ENCODE results near the genes RNF13, TSC22D2, EIF2A and ERICH6.

GRCh38 chr3:149589215-149589871 is 68.5 kb downstream of the WWTR1 start:
- PRO-cap, result unidirectional peak, minus-strand start at chr3:149589493
- RAMPAGE, long total RNA, 4 experiments, result no peak in any of the 4 experiments

DNA sequence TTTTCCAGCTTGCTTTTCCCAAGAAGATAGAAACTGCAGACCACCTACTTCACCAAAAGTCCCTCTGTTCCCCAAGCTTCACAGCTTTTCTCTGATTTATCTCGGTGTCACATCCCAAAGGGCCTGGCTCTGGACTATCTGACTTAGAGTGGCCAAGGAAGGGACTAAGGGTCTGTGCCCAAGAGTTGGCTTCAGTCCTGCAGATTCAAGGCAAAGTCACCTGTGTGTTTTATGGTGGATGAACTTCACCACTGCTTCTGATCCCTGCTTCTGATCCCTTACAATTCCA is 1.5 kb downstream of the WWTR1 start:
- PRO-cap, result no peak
- RAMPAGE, long total RNA, 4 experiments, result no peak in any of the 4 experiments

GRCh38 chr3:149659178-149659588 is 1.4 kb upstream of the WWTR1 start:
- PRO-cap, result unidirectional peak, minus-strand start at chr3:149659276
- RAMPAGE, long total RNA, 4 experiments, result no peak in any of the 4 experiments

- PRO-cap, result bidirectional peak, plus-strand start at chr3:149812717, minus-strand start at chr3:149812574; bidirectional peak, plus-strand start at chr3:149813204, minus-strand start at chr3:149812998
- RAMPAGE, long total RNA, 4 experiments, result start-site peak on the plus strand in 4 of 4 experiments, at chr3:149812681-149813265 at its widest, 52 to 2,410 reads per replicate
Observed at GRCh38 chr3:149812101-149813318, at the start of gene RNF13. TSS of gene RNF13 (plus strand) at chr3:149813215.

DNA sequence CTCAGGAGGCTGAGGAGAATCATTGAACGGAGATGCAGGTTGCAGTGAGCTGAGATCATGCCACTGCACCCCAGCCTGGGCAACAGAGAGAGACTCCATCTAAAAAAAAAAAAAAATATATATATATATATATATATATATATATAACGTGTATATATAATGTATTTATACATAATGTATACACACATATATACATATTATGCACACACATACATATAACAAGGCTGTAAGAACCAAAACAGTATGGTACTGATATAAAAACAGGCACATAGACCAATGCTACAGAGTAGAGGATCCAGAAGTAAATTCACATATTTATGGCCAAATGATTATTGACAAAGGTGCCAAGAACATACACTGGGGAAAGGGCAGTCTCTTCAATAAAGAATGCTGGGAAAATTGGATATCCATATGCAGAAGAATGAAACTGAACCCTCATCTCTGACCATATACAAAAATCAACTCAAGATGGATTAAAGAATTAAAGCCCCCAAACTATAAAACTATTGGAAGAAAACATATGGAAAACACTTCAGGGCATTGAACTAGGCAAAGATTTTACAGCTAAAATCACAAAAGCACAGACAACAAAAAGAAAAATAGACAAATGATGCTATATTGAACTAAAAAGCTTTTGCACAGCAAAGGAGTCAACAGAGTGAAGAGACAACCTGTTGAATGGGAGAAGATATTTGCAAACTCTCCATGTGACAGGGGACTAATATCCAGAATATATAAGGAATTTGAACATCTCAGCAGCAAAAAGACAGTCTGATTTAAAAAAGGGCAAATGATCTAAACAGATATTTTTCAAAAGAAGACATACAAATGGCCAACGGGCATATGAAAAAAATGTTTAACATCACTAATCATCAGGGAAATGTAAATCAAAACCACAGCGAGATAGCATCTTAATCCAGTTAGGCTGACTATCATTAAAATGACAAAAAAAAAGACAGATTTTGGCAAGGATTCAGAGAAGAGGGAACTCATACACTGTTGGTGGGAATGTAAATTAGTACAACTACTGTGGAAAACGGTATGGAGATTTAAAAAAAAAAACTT is 47.5 kb downstream of the RNF13 start:
- PRO-cap, result no peak
- RAMPAGE, long total RNA, 4 experiments, result no peak in any of the 4 experiments

DNA sequence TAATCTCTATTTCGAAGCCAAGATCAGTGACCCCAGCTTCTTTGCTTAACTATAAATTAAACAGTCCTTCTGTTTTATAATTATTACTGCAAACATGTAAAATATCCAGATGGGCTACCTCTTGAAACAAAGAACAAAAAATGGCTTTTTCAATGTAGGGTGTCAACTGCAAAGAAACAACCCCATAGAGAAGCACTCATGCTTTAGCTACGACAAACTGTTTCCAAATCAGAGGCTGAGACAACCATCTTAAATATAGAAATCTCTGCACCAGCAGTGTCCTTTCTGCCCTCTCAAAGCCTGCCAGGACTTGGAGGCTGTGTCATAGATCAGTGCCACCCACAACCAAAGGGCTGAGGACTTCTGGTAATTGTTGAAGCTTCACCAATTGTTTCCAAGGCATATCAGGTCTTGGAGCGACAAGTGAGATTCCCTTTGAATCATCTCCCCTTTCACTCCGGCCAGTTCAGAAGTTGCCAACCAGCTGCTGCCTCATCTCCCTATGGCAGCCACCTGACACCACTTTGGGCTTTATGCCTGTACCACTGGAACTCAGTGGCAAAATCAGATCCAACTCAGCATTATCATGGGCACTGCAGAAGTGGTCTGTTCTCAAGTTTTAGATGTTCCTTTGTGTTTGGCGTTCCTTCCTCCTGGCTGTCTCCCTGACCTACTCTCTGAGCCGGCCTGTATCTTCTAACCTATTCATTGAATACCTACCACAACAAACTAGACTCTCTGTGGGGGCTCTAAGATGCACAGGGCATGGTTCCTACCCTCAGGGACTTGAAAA is 90.6 kb upstream of the PFN2 start:
- PRO-cap, result no peak
- RAMPAGE, long total RNA, 4 experiments, result no peak in any of the 4 experiments

DNA sequence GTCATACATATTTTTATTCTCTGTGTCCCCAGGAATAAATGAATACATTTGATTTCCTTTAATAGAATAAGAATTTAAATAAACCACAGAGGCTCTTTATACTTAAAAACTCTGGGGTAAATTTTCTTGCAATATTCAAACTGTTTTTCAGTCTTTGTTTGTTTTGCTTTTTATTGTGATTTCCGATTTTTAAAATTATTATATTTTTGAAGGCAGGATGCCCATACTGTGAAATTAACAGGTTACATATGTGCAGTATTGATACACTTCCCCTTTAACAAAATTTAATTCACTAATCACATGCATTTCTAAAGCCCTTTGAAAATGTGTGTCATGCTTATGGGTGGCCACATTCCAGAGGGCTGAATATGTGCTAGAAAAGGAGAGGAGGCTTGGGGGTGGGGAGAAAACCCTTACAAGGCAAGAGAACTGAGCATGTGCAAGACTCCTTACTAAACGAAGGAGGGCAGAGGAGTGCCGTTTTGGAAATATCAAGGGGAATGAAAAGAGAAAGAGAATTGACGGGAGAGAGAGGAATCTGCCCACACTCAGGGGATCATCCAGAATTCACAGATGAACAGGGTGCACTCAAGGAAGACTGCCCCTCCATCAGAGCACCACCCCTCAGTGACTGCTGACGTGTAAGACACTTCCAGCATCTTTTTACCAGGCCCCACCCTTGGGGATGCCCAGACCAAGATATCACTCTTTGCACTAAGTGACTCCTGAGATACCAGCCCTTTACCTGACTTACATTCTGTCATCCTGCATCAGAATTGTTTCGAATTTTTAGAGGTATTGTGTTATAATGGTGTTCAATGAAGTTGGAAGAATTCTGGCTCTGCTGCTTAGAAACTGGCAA is 38.0 kb upstream of the TSC22D2 start:
- PRO-cap, result unidirectional peak, plus-strand start at position 517 of the sequence
- RAMPAGE, long total RNA, 4 experiments, result no peak in any of the 4 experiments

- PRO-cap, result no peak
- RAMPAGE, long total RNA, 4 experiments, result no peak in any of the 4 experiments
Observed at GRCh38 chr3:150407007-150407589, 1.0 kb upstream of the TSC22D2 start.

DNA sequence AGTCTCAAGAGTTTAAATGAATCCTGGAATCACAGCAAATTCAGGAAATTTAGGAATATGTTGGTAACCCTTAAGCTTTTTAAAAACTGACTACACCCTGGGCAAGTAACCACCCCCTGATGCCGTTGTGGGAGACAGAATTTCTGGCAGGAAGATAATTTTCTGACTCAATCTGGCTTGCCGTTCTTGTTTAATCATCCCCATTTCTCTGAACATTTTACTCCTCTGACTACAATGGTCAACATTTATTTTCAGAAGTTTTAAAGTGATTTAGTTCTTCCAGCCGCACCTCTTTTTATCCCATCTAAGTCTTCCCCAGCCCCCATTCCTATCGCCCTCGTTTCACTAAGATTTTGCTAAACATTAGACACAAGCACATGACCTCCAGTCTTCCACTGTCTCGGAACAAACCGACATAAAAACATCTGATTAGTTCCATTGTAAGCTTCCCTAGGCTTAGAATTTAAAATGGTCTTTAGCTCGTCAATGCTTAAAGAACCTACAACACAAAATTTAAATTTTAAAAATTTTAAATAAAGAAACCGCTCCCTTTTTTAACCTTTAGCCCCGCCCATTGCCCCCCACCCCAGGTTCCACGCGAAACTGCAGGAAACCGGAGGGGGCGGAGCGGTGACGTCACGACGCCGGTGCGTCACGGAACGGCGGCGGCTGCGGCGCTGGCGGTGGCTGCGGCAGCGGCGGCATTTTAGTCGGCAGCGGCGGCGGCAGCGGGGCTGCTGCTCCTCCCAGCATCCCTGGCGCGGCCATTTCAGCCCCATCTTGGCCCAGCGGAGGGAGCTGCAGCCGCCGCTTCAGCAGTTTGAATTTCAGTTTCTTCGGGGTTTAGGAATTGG is at the start of gene TSC22D2:
Gene TSC22D2, plus strand, starts transcription at position 709 of the 854 bp plus-strand sequence.
- PRO-cap, result bidirectional peak, plus-strand start at position 709 of the sequence, minus-strand start at position 347 of the sequence
- RAMPAGE, long total RNA, 4 experiments, result no peak in any of the 4 experiments

GRCh38 chr3:150409507-150410526 is 1.7 kb downstream of the TSC22D2 start:
- PRO-cap, result bidirectional peak, plus-strand start at chr3:150409935, minus-strand start at chr3:150409794; bidirectional peak, plus-strand start at chr3:150410172, minus-strand start at chr3:150410076
- RAMPAGE, long total RNA, 4 experiments, result no peak in any of the 4 experiments

GRCh38 chr3:150458655-150459324 is 50.7 kb downstream of the TSC22D2 start:
- PRO-cap, result no peak
- RAMPAGE, long total RNA, 4 experiments, result no peak in any of the 4 experiments

- PRO-cap, result bidirectional peak, plus-strand start at chr3:150469885, minus-strand start at chr3:150469678
- RAMPAGE, long total RNA, 4 experiments, result no peak in any of the 4 experiments
Observed at GRCh38 chr3:150469455-150470186, 61.5 kb downstream of the TSC22D2 start.

DNA sequence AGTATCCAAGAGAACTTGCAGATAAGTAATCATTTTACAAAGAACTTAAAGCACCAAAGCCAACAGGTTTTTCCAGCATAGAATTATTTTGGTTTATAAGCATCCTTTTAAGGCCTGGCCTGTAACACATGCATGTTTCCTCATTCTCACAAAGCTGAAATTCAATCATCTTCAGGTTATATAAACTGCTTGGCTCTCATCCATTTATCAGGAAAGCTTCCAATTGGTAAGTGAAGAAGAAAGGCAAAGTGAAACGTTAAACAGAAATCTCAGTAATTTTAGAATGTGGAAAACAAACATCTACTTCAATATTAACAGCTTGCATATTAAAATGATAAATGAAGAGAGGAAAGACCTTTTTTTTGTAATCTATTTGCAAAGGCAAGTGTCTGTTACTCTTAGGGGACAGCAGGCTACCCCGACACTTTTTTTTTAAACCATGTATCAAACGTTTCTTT is 1.5 kb downstream of the SERP1 start:
- PRO-cap, result unidirectional peak, plus-strand start at position 275 of the sequence
- RAMPAGE, long total RNA, 4 experiments, result no peak in any of the 4 experiments

GRCh38 chr3:150546577-150546858 is at the start of gene EIF2A:
TSS of gene EIF2A (plus strand) at chr3:150546787.
- PRO-cap, result bidirectional peak, plus-strand start at chr3:150546787, minus-strand start at chr3:150546496
- RAMPAGE, long total RNA, 4 experiments, result start-site peak on the plus strand in 4 of 4 experiments, at chr3:150546769-150546803 at its widest, 276 to 1,910 reads per replicate

DNA sequence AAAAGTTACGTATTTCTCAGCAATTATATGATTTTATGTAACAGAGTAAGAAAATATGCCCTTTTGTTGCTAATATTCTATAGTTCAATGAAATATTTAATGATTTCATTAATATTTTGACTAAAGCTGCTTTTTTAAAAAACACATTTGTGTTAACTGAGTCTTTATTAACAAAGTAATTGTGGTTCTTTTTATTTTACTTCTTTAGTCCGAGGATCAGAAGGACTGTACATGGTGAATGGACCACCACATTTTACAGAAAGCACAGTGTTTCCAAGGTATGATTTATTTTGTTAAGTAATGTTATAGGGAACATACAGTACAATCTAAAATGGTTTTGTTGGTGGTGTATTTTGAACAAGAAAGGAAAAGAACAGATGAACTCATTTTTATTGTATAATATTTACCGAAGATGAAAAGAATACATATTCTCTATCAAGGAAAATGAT is 5.6 kb downstream of the EIF2A start:
- PRO-cap, result no peak
- RAMPAGE, long total RNA, 4 experiments, result no peak in any of the 4 experiments

- PRO-cap, result bidirectional peak, plus-strand start at chr3:150699494, minus-strand start at chr3:150699370
- RAMPAGE, long total RNA, 4 experiments, result no peak in any of the 4 experiments
Observed at GRCh38 chr3:150699135-150699727, 4.5 kb downstream of the ERICH6 start.

DNA sequence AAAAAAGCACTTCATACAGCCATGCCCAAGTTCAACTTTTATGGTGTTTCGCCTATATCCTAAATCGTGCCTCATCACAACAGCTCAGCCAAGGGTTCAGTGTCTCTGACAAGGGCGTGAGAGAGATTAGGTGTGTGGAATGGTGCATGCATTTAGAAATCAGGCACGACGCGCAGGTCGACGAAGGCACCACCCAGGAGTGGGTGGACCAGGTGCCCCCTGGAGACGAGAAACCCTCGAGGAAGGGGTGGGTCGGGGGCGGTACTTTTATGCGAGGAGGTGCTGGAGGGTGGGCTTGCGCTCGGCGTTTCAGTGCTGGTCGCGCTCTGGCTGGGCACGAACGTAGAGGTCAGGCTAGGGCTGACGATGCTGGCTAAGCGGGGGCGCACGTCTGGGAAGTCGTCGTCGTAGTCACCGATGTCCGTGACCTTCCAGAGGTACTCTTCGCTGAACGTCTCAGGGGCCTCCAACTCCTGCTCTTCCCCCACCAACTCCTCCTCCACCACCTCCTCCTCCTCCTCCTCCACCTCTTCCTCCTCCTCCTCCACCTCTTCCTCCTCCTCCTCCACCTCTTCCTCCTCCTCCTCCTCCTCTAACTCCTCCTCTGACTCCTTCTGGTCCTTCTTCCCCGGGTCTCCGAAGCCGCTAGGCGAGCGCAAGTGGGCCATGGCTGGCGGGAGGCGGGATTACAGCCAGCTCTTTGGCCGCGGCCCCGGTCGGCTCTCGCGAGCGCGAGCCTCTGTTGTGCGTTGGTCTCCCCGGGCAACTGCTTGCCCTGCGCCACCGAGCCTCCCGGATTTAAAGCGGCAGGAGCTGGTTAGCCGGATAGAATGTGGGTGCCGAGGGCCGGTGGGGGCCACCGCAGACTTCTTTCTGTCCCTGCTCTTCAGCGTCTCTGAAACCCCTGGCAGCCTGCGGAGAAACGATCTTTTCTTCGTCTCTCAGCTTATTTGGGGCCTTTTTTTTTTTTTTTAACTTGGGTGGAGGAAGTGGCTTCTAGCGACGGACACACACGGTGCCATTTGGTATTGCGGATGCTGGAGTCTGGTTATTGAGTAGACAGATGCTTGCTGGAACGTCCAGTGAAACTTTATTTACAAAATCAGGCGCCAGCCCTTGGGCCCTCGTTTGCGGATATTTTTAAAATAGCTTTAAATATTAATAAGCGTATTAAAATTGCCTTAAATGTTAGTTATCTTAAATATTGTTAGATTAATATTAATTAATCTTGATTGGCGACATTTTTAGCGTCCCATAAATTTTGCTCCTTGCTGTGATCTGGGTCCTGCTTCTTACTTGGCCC is at the start of gene ERICH6:
Gene ERICH6, minus strand, starts transcription at position 690 of the 1,303 bp plus-strand sequence.
- PRO-cap, result bidirectional peak, plus-strand start at position 828 of the sequence, minus-strand start at position 638 of the sequence
- RAMPAGE, long total RNA, 4 experiments, result start-site peak on the plus strand in 3 of 4 experiments, centred at positions 272 to 294 of the sequence, 7 to 27 reads per replicate

- PRO-cap, result no peak
- RAMPAGE, long total RNA, 4 experiments, result no peak in any of the 4 experiments
Observed at GRCh38 chr3:150728923-150729127, 25.1 kb upstream of the ERICH6 start.

DNA sequence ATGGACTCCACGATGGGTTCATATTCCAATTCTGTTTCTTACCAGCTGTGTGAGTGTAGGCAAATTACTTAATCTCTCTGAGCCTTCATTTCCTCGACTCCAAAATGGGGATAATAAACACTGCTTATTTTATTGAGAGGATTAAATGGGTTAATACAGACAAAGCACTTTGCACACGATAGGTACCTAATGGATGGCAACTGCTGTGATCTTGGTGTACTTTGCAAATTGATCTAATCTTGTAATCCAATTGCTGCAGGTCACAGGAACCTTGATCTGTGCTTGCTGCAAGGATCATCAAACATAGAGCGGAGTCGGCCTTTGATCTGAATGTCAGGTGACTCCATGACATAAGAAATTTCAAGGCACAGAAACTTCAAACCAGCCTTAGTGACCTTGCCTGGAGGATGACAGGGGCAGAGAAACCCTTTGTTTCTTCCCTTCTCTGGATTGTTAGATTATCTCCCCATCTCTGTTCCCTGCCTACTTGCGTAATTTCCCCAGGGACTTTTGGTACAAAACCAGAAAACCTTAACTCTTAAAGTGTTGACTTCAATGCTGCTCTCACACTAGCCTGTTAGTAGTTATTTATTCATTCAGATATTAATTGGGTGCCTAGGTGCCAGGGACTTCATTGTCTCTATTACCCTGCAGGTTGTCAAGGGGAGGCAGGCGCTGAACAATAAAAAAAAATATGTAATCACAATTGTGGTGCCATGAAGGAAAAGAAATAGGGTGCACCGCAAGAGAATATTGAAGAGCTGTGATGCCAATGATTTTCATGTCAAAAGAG is 25.7 kb downstream of the SIAH2 start:
- PRO-cap, result no peak
- RAMPAGE, long total RNA, 4 experiments, result no peak in any of the 4 experiments

DNA sequence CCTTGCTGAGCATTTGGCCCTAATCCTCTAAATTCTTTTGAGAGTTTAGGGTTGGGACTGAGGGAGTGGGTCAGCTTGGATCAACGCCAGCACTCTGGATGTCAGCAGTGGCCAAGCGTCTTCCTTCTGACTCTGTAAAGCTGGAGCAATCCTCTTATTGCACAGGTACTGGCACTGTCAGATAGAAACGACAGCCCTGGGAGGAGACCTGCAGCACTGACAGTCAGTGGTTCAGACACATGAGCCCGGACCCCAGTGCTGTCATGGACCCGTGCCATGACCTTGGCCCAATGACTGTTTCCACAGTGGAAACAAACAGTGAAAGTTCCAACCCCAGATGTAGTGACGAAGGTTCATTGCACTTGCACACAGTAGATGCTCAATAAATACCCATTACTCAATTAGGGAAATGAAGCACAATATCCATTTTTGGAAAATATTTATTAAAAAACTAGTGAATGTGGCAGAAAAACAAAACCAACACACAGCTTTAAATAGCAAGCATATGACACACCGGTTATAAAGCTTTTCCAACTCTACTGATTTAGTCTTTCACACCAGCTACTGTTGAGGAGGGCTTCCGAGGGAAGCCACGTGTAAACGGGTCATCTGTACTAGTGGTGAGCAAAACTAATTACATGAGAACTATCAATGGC is 22.1 kb downstream of the SIAH2 start:
- PRO-cap, result no peak
- RAMPAGE, long total RNA, 4 experiments, result no peak in any of the 4 experiments

Measured in esophagus squamous epithelium (tissue), 4 donors.